ENCODE measurements around the genes ATXN1, STMND1 and NHLRC1.

DNA sequence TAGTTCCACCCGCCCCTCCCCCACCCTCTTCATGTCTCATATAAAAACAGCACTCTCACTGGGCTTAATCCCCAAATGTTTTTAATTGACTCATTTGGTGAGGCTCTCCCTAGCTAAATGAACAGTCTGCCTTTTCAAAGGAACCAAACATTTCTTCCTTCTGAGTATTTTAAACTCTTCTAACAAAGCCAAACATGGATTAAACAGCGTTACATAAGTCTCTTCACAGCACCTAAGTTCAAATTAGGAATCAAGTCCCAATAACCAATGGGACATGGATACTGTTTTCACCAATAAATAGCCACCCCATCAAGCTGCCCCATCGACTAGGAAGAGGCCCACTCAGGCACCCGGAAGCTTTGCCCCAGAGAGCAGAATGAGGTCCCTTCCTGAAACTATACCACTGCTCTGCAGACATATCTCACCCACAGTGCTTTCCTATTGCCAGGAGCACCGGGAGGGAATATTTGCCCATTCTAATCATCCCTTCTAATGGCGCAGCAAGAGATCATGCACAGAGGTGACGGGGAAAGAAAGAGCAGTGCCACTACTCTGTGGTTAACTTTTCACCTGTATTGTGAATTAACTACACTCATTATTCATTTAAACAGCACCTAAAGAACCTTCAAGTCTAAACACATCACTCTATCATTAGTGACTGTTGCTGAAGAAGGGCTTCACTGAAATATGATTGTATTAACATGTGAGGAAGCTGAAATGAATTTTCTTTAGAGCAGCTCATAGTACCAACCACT is 63.5 kb downstream of the ATXN1 start:
- PRO-cap, 2 experiments: no peak in any of the 2 experiments

- PRO-cap, 2 experiments: peak in 2 of 2 experiments; most common plus-strand start chr6:16761642 (in 1); most common minus-strand start chr6:16761459 (in 2)
These were observed at the start of gene ATXN1 for GRCh38 chr6:16761299-16762222. Gene ATXN1 (minus strand): TSS chr6:16761460.

GRCh38 chr6:16985677-16986133 is 116.1 kb upstream of the STMND1 start:
- PRO-cap, 2 experiments: no peak in any of the 2 experiments

- PRO-cap, 2 experiments: no peak in any of the 2 experiments
These were observed 102.5 kb upstream of the STMND1 start for GRCh38 chr6:16999312-16999888.

- PRO-cap, 2 experiments: no peak in any of the 2 experiments
These were observed 89.3 kb upstream of the STMND1 start for GRCh38 chr6:17012471-17012958.

DNA sequence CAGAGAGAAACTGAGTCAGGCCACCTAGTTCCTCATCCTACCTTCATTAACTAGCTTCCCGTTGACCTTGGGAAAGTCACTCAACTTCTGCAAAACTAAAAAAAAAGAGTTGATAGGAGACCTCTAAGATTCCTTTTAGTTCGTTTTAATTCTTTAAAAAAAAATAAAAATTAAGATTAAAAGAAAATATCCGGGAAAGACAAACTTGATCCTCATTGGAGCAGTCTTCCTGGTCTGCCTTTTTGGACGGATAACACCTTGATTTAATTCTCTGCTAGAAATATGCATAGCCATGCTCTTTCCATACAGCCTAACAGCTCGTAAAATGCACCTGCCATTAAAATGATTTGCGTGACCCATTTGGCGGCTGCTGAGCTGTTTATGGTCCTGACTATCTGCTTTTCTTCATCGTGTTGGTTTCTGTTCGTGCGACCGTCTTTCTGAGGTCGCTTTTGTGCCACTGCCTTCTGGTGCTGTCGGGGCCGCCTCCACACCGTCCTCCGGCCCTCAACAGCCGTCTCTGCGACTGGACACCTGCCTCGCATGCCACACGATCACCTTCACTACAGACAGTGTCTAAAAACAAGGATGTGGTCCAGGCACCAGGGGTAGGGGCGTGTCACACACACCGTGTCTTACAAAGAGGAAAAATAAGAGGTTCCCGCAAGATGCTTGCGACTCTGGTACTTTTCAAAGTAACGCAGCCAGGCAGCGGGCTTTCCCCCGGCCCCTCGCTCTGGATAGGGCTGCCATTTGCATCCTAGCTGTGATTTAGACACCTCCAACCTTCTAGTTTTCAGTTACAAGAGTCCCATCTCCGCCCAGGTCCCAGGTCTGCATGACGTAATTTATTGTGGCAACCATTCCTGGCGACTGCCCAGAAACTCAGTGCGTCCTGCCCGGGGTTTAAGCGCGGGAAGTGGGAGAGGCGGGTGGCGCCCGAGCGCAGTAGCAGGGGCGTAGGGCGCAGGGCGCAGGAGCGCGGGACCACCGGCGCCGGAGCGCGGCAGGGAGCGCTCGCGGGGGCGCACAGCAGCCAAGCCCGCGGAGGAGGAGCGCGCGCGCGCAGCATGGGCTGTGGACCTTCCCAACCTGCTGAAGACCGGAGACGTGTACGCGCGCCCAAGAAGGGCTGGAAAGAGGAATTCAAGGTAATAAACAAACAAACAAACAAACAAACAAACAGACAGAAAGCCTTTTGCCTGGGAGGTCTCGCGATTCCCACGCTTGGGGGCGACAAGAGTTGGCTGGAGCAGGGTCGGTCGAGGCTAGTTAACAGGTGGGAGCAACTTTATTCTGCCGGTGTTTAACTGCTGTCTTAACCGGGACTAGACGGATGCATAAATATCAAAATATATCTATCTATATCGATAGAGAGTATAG is at the start of gene STMND1:
Gene STMND1 (plus strand): TSS at position 863 of the 1,383 bp plus-strand sequence.
- PRO-cap, 2 experiments: no peak in any of the 2 experiments

GRCh38 chr6:17167349-17167685 is 65.5 kb downstream of the STMND1 start:
- PRO-cap, 2 experiments: no peak in any of the 2 experiments

DNA sequence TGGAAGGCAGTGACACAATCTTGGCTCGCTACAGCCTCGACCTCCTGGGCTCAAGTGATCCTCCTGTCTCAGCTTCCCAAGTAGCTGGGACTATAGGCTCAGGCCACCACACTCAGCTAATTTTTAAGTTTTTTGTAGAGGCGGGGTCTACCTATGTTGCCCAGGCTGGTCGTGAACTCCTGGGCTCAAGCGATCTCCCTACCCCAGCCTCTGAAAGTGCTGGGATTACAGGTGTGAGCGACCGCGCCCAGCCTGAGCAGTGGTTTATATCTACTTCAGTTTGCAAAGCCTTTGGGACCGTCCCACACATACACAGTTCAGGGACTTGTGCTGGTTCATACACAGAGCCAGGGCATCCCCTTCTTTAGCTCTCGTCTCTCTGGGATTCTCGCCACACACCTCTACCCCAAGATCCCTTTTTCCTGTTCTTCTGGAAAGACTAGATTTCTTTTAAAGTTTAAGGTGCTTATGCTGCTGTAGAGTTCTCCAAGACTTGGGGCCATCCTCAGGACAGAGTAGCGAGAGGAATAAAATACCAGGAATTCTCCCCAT is 12.5 kb downstream of the CAP2 start:
- PRO-cap, 2 experiments: no peak in any of the 2 experiments

DNA sequence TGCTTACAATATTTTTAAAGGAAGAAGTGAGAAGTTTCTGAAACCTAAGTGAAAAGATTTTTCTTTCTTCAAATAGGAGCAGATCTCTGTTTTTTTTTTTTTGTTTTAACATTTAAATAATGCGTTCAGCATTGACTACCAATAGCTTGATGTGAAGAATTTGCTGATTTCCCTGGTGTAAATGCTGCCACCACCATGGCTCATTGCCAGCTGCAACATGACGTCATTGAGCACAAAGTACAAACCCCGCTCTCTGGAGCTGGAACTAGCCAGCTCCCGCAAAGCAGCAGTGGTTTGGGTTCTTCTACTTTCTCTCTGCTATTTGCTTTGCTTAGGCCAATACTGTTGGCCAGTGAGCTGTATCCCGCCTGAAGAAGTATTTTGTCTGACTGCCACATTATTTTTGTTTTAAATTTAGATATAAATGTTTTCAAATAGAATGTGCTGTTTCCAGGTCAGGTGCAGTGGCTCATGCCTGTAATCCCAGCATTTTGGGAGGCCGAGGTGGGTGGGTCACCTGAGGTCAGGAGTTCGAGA is 47.3 kb upstream of the KIF13A start:
- PRO-cap, 2 experiments: no peak in any of the 2 experiments

DNA sequence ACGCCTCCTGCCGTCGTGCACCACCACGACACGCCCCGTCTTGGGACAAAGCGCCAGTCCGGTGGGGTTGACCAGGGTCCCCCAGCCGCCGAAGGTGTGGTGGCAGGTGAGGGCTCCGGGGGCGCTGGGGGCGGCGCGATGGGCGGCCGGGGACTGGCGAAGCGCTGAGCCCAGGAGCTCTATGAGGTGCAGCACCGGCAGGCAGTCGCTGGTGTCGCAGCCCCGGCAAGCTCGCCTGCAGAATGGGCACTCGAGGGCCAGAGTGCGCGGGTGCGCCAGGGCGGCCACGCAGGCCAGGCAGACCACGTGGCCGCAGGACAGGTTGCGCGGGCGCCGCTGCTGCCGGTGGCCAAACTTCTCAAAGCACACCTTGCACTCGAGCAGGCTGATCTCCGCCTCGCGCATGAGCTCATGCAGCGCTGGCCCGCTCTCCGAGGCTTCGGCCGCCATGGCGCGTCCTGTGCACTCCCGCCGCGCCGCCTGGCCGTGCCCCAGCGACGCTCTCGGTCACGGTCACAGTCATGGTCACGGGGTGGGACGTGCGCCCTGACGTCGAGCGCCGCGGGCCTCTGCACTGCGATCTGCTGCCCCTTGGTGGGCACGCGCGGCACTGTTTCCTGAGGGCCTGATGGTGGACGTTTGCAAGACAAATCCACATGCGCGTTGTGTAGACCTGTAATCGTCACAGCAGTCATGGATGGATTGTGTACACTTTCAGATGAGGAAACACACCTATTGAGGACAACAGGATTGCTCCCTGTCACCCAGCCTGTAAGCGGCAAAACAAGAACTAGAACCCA is at the start of gene NHLRC1:
Gene NHLRC1 (minus strand): TSS at position 521 of the 800 bp plus-strand sequence.
- PRO-cap, 2 experiments: peak in 2 of 2 experiments; most common minus-strand start position 488 of the sequence (in 2)

GRCh38 chr6:18148092-18148622 is 6.7 kb downstream of the TPMT start:
- PRO-cap, 2 experiments: no peak in any of the 2 experiments

GRCh38 chr6:18255153-18255922 is 9.0 kb downstream of the DEK start:
- PRO-cap, 2 experiments: peak in 1 of 2 experiments; most common minus-strand start chr6:18255424 (in 1)

DNA sequence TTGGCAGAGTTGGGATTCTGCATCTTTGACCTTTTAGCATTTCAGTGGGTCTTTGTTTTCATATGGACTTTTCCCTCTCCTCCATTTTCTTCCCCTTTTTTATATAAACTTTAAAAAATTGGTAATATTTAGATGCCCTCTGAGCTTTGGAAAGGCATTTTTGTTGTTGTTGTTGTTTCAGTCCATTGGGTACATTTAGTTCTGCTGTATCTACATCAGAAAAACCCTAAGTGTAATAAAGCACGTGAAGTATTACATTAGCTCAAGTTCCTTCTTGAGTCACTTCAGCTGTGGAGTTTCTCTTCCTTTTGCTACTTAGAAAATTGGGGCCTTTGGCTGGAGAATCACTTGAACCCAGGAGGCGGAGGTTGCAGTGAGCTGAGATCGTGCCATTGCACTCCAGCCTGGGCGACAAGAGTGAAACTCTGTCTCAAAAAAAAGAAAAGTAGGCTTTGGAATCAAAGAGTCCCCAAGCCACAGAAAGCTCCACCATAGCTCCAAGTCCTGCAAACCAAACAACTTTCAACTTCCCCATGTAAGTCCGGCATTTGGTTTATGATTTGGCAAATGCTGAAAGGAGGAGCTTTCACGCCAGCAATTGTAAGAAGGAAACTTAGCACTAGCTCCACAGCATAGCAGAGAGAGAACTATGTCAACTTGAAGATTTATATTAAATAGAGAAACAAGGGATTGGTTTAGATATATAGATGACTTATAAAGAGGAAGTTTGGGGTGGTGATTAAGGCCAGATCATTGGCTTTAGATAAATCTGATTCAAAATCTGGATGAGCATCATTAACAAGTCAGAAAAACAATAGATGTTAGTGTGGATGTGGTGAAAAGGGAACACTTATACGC is 56.5 kb upstream of the RNF144B start:
- PRO-cap, 2 experiments: peak in 1 of 2 experiments; most common minus-strand start position 197 of the sequence (in 1)

DNA sequence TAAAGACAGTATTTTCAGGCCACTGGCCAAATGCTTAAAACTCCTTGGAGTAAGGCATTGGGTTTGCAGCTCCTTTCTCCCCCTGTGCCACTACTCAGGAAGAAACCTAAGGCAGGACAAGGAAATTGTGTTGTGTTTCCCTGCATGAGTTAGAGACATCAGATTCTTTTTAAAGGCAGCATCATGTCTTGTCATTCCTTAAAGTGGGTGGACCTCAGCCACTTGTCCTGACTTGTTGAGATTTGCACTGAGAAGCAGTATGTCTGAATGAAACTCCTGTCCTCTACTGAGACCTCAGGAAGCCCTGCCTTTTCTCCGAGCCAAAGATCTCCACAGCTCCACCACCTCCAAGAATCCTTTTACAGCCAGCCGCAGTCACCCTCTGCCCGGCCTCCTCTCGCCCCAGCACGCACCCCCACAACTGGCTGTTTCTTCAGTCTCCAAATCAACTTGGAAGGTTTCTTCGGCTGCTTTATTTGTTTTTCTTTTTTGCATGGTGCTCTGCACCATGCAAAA is 46.0 kb upstream of the RNF144B start:
- PRO-cap, 2 experiments: no peak in any of the 2 experiments

DNA sequence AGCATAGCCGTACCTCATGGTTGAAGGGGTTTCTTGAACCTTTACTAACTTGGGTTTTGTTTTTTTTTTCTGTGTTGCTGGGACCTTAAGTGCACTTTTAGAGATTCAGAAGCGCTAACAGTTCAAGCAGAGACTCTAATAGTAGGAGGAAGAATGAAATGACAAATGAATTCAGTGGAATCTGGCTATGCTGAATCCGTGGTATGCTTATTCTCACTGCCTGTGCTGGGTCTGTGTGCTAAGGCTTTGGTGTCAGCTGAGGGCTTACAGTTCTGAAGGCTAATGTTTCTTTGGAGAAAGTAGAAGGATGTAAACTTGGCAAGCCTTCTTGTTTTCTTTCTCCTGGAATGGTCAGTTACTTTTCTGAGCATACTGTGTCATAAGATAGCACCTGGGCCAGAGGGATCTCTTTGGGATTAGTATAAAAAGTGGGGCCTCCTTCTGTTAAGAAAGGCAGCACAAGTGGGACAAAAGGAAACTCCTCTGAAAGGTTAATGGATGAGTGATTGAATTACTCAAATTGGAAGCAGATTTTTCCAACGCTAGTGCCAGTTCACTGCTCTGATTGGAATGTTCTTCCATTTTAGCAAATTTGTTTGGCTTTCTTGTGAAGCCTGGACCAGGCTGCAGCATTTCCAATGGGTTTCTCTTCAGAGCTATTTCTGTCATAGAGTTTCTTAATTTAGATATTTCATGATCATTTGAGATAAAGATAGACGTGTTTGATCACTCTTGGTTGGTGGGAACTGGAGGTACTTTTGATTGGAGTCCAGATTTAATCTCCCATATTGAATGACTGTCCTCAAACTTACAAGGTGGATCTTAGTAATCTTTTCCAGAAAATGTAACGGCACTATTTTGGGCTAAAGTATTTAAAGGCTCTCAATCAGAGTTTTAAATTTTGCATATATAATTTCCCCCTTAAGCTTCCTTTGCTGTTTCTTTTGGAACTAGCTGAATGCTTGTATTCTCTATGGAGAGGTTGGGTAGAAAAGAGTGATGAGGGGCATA is 28.9 kb downstream of the RNF144B start:
- PRO-cap, 2 experiments: no peak in any of the 2 experiments

GRCh38 chr6:18503490-18504438 is 116.6 kb downstream of the RNF144B start:
- PRO-cap, 2 experiments: peak in 1 of 2 experiments; most common plus-strand start chr6:18503981 (in 1)

DNA sequence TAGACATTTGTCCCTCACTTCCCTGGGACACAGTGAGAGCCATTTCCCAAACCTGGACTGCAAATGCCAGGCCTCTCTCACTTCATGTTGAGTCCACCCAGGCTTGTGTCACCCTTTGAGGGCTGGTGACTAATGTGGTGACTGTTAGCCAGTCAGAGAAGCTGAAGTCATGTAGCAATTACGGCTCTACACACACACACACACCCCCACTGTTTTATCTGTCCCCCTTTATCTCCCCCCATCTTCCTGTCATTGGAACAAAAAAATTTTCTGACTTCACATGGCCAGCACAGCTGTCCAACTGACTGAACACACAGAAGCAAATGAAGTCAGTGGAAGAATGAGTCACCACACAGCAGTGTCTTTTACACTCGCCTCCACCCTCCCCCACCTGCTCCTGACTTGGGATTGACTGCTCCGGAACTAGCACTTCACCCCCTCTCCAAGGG is 197.9 kb downstream of the RNF144B start:
- PRO-cap, 2 experiments: no peak in any of the 2 experiments

DNA sequence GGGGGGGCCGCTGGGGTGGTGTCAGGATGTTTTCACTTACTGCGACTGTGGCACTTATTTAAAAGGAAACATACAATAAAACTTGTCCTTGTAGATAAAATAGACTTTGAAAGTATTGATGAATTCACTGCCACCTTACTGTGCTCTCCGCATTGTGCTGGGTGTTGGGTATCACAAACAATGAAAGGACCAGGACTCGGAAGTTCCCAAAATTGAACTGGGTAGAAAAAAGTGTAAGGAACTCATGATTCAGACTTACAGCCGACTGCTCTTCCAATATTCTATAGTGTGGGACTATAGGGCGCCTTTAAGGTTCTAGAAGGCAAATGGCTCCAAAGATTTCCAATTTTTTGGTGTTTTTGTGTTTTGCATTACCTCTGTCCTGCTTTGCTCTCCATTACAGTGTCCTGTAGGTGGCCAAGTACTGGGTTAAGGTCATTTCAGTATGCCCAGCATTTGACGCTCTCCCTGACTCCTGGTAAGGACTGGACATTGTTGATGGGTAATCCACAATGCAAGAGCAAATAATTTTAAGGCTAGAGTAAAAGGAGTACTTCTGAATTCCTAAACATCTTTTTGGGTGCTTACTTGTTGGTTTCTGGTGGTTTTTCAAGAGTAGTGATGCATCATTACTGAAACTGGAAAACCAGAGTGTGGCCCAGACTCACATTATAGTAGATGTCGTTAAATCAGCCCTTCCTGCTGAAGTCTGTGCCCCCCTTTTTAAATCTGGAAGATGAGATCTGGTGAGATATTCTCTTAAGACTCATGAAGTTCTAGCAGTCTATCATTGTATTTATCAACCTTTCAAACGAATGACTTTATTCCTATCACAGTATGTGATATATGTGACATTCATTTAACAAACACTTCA is 31.8 kb upstream of the ID4 start:
- PRO-cap, 2 experiments: no peak in any of the 2 experiments

DNA sequence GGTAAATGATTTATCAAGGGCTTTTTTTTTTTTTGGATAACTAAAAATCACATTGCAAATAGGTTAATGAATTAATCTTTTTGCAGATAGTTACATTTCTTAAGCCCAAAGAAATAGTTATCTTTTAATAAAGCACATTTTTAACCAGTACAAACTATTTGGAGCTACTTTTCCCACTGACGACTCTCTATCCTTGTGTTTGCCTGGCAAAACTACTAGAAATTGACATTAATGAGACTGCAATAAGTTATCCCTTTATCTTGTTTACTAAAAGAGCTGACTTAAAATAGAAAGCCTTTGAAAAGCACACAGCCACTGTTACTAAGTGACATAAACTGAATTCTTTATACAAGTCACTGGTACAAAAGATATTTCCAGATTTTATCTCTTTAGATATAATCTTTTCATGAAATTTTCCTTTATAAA is 9.7 kb downstream of the MBOAT1 start:
- PRO-cap, 2 experiments: no peak in any of the 2 experiments

DNA sequence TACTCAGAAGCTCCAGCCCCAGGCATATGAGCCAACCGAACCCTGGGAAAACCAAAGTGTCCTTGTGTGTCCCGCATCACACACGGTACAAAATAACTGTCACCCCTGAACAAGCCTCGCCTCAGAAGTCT is 849 bp downstream of the MBOAT1 start:
- PRO-cap, 2 experiments: no peak in any of the 2 experiments

Measured in monocyte (primary cell).